Prostate gland (tissue), 2 donors: ENCODE data around the genes HES2 and ESPN.

- PRO-cap = no peak
- RAMPAGE, long total RNA, 2 experiments = no peak in any of the 2 experiments
Observed at GRCh38 chr1:6185020-6186031, 5.2 kb upstream of the CHD5 start.

DNA sequence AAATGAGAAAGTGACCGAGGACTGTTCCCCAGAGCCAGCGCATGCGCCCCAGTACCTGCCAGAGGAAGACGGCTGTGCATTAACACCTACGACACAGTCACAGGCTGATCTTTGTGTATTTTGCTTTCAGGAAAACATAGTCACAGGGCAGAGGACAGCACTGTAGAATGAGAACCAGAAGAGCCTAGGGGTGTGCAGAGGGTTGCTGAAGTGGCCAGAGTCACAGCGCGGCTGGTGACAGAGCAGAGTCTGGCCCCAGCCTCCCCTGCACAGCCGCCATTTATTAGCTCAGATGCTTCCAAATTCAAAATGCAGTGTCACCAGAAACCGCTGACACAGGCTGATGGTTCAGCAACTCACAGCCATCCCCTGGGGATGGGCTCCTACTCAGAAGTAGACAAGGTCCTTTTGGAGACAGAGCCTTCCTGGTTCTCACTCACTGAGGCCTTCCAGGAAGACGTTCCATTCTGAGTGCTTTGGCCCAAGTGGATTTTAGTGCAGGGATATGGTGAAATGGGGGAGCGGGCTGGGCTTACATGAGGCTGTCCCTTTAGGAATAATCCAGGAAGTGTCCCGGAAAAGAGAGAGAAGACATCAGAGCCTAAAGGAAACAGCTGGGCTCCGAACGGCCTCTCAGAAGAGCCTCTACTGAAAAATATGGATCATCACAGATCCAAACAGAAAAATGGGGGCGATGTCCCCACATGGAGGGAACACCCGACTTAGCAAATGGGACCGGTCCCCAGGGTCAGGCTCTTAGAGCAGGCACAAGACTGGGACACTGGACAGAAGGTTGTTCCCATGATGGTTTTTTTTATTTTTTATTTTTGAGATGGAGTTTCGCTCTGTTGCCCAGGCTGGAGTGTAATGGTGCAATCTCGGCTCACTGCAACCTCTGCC is 13.0 kb downstream of the RNF207 start:
- PRO-cap = no peak
- RAMPAGE, long total RNA, 2 experiments = no peak in any of the 2 experiments

GRCh38 chr1:6258538-6259127 is 2.3 kb downstream of the GPR153 start:
- PRO-cap = no peak
- RAMPAGE, long total RNA, 2 experiments = no peak in any of the 2 experiments

DNA sequence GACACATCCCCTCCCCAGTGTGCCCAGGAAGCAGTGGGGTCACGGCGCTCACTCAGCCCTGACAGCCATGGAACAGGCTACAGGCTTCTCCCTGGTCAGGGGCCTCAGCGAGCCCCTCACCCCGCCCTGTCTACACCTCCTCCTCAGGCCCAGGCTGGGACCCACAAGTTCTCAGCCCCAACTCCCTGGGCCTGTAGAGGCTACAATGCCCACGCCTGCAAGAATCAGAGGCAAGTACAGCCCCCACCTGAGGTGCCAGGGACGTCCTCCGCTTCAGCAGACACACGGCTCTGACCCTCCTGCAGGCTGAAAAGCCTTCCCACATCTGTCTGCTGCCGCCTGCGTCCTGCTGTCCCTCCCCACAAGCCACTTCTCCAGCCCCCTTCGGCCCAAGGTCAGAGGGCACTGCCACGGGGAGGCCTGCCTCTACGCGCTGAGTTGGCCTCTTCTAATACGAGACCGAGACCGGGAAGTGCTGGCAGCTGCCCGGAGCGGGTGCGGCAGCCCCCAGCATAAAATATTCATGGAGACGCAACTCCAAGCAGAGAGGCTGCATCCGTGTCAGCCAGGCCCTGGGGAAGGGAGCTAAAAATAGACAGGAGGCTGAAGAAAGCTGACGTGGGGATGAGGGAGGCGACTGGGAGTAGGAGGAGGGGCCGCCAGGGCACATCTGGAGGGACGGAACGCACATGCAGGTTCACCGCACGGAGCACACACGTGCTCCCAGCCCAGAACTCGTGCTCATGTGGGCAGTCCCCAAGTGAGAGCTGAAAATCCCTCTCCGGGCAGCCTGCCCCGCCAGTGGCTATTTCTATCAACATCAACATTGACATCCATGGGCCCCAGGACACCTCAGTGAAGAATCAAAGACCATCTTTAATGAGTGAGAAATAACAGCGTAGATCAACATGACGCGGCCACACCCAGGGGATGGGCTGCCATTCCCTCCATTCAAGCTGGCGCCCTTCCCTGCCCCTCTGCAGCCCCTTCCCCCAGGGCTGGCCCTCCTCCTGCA is 15.4 kb upstream of the GPR153 start:
- PRO-cap = unidirectional peak, minus-strand start at position 574 of the sequence
- RAMPAGE, long total RNA, 2 experiments = no peak in any of the 2 experiments

DNA sequence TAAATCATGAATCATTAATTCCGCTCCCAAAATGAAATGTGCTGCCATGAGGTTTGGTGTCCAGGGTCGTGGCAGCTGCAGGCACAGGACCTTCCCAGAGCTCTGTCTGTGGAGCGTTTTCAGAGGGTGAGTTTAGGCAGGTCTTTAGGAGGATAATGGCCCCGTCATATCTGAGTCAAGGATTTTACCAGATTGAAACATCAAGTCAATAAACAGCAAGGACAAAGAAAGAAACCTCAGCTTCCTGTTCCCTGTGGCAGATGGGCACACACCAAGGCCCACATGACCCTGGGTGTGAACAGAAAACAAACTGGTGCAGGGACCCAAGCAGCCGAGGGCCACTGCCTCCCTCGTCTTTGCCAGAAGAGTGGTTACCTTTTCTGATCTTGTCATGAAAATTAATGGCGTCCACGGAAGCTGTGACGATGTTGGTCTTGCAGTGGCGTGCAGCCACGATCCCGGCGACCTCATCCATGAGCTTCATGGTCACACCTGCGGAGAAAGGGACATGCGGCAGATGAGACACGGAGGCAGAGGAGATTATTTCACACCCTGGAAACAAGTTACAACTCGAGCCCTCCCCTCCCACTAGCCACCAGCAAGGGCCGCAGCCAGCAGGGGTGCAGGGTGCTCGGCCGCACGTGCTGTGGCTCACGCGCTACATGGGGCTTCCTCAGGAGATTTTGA is 33.7 kb upstream of the GPR153 start:
- PRO-cap = no peak
- RAMPAGE, long total RNA, 2 experiments = start-site peak on the minus strand in 2 of 2 experiments, centred at positions 402 to 567 of the sequence, 5 reads per replicate

GRCh38 chr1:6419522-6420591 is at the start of gene HES2:
Gene HES2, minus strand, starts transcription at chr1:6419919.
- PRO-cap = unidirectional peak, minus-strand start at chr1:6419919; bidirectional peak, plus-strand start at chr1:6419926, minus-strand start at chr1:6419919
- RAMPAGE, long total RNA, 2 experiments = start-site peak on the minus strand in 2 of 2 experiments, at chr1:6419915-6419921 at its widest, 12 to 17 reads per replicate

- PRO-cap = unidirectional peak, plus-strand start at chr1:6424776
- RAMPAGE, long total RNA, 2 experiments = no peak in any of the 2 experiments
Observed at GRCh38 chr1:6424115-6424855, at the start of gene ESPN. Gene ESPN, plus strand, starts transcription at chr1:6424776.

GRCh38 chr1:6481912-6482818 is 9.3 kb downstream of the PLEKHG5 start:
- PRO-cap = no peak
- RAMPAGE, long total RNA, 2 experiments = no peak in any of the 2 experiments

- PRO-cap = no peak
- RAMPAGE, long total RNA, 2 experiments = no peak in any of the 2 experiments
Observed at GRCh38 chr1:6496202-6496791, 4.8 kb upstream of the PLEKHG5 start.

DNA sequence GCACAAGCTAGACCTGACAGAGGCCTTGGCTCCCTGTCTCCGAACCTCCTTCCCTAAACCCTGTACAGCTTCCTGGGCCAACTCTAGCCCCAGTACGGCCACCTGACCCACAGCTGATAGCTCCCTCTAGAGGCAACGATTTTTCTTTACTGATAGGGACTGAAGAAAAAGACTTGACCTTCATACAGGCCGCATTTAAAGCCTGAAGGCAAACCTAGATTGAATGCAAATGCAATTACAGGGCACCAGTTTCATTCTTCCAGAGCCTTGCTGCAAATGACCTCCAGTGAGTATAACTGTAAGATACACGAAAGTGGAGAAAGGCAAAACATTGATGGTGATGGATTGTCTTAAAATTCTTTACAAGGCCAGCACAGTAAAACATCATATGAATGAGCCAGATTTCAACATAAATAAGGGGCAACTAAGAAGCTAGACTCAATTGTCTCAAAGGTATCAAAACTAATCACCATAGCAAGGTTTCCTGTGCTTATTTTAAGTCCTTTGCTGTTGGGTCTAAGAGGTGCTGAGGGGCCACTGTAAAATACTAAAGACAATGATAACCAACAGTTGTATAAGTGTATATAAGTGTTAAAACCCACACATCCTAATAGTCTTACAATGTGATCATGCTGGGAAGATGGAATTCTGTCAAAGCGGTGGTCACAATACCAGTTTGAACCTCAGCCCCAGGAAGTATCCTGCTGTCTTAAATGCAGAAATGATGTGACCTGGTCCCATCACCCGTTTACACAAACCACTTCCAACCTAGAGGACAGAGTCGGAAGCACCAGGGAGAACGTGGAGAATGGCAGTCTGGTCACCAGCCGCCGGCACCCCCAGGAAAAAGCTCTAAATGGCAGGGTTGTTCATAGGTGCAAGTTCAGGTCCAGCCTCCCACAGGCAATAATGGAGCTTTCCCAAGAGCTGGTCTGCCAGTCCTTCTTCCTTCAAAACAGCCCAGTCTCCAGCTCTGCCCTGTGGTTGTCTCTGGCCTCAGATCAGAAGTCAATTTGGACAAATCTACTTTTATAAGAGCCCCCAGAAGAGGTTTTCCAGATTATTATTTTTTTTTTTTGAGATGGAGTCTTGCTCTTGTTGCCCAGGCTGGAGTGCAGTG is 30.3 kb downstream of the NOL9 start:
- PRO-cap = no peak
- RAMPAGE, long total RNA, 2 experiments = no peak in any of the 2 experiments

DNA sequence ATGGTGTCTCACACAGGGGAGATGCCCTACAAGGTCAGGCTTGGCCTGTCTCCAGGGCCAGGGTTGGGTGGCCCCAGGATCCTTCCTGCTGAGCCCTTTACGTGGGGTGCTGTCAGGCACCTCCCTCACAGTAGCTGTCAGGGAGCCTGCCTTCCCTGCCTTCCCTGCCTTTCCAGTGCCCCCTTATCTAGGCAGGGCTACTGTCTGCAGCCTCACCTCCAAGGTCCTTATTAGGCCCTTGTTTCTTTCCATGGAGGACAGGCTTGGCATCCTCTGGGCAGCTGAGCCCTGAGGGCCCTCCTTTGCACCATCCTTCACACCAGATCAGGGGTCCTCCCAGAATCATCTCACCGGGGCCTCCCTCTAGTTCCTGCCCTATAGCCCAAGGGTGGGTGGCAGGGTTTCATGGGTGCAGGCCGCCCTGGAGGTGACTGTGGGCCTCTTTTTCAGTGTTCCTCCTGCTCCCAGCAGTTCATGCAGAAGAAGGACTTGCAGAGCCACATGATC is 7.0 kb downstream of the ZBTB48 start:
- PRO-cap = no peak
- RAMPAGE, long total RNA, 2 experiments = no peak in any of the 2 experiments

DNA sequence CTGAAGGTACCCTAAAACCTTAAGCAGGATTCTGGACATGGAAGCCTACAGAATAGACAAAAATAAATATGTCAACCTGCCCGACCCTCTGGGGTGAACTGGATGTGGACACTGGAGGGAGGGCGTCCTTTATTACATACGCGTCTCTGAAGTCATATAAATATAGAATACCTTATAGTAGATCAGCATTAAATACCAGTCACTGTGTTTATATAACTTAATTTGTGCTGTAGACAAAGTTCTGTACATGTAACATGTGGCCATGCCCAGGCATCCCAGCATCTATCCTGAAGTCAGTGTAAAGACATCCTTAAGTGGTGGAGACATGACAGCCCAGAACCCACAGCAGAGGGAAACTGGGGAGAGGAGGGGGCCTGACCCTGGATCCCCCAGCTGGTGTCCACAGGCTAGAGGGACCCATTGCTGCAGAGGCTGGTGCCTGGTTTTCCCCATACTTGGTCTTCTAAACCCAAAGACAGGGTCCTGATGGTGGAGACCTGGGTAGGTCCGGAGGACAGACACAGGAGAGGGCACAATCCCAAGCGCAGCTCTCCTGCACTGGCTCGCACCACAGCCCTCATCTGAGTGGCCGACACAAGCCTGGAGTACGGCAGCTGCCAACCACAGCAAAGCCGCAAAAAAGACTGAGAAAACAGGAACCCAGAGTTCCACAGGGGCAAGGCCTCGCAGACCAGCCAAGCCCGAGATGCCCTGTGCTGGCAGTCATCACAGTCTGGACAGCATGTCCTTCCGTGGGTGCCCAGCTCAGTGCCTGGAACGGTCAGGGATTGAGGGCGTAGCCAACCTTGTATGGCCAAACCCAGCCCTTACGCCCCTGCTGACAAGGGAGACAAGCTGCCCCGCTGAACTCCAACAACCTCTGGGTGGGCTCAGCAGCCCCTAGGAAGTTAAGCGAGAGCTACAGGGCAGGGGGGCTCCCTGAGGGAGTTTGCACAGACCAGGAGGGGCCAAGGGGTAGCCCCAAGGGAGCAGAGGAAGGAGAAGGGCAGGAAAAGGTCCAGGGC is 11.3 kb downstream of the ZBTB48 start:
- PRO-cap = no peak
- RAMPAGE, long total RNA, 2 experiments = start-site peak on the minus strand in 1 of 2 experiments, centred at position 767 of the sequence, 17 reads per replicate

- PRO-cap = no peak
- RAMPAGE, long total RNA, 2 experiments = start-site peak on the minus strand in 1 of 2 experiments, at chr1:6593291-6593493 at its widest, 26 reads per replicate
Observed at GRCh38 chr1:6592729-6594003, 9.5 kb downstream of the KLHL21 start.

DNA sequence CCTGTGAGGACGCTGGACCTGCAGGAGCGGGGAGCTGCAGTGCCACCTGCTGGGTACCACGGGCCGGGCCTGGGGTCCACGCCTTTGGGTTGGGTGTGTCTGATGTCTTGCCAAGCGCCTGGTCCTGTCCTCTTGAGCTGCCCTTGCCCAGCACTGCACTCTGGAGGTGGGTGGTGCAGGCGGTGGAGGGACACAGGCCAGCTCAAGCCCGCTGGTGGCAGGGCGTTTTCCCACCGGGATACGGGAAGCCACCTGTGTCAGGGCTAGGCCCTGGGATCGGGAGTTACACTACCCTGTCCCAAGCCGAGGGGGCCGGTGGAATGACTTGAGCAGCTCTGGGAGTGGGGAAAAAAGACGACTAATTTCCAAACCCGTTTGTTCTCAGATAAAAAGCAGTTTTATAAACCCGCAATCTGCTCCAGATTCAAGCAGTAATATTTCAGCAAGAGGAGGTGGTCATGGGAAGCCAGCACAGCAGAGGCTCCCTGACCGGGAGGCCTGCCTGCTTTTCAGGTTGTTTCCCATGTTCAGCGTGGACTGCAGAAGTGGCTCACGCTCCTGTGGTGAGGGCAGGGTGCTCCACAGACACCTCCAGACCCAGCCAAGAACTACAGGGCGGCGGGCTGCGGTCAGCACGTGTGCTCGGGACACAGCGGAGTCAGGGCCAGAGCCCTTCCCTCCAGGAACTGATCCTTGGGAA is 10.2 kb downstream of the THAP3 start:
- PRO-cap = no peak
- RAMPAGE, long total RNA, 2 experiments = no peak in any of the 2 experiments

GRCh38 chr1:6840149-6840889 is 55.1 kb downstream of the CAMTA1 start:
- PRO-cap = no peak
- RAMPAGE, long total RNA, 2 experiments = no peak in any of the 2 experiments

GRCh38 chr1:7340335-7340731 is 430.8 kb upstream of the VAMP3 start:
- PRO-cap = no peak
- RAMPAGE, long total RNA, 2 experiments = no peak in any of the 2 experiments

DNA sequence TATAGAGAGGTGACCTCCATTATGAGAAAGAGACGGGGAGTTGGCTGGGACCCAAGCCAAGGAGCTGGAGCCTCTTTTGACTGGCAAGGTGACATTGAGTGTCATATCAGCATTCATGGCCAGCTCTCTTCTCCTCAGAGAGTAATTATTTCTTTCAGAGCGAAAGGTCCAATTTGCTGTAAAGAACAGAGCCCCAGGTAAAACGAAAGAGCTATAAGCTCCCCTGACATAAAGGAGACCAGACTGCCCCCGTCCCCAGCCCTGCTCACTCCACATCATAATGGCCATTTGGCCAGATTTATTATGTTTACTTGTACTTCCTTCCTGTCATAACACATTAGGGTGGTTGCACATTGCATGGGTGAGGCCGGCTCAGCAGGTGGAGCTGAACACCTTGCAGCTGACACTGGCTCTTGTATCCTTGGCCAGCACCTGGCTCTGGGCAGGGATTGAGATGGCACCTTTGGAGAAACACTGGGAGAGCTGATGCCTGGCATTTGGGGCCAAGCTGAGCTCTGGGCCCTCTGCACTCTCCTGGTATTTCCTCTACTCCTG is 403.9 kb upstream of the VAMP3 start:
- PRO-cap = no peak
- RAMPAGE, long total RNA, 2 experiments = no peak in any of the 2 experiments

DNA sequence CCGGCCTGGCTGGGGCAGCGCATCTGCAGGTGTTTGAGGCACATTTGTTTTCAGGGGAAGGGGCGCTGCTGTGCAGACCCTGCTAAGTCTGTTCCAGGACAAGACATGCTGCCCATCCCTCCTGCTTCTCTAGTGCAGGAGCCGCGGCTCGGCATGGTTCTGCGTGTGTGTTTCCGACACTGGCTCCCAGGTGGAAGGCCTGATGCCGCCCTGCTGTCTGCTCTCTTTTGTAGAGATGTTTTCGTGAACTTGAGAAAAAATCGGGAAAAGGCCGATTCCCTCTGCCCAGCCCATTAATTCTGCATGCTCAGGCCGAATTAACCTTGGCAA is 316.1 kb upstream of the VAMP3 start:
- PRO-cap = no peak
- RAMPAGE, long total RNA, 2 experiments = no peak in any of the 2 experiments

DNA sequence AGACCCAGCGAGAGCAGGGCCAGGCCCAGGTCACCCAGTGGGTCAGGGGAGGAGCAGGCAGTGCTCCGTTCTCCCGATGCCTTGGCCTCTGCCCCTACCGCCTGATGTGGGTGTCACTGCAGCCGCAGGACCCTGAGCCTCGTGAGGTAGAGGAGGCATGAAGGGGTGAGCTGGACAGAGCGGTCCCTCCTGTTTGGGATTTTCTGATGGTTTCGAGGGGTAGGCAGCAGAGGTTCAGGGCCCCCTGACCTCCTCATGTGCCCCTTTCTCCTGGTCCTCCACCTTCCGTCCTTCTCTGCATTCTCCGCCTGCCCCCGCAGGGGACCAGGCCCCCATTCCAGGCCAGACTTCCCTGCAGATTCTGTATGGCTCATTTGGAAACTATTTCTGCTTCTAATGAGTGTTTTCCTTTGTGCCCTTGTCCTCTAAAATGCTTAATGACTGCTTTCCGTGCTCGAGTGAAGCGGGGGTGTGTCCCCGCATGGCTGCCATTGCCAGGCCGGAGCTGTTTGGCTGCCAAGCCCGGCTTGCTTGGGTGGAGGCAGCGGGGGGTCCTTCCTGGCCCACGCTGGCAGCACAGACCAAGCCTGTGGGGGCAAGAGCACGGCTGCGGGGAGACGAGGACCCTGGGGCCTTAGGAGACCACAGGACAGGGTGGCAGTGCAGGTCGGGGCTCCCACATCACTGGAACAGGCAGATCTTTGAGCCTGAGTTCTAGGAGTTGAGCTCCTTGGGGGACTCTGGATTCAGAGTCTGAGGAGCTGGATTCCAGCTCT is 299.3 kb upstream of the VAMP3 start:
- PRO-cap = no peak
- RAMPAGE, long total RNA, 2 experiments = no peak in any of the 2 experiments

DNA sequence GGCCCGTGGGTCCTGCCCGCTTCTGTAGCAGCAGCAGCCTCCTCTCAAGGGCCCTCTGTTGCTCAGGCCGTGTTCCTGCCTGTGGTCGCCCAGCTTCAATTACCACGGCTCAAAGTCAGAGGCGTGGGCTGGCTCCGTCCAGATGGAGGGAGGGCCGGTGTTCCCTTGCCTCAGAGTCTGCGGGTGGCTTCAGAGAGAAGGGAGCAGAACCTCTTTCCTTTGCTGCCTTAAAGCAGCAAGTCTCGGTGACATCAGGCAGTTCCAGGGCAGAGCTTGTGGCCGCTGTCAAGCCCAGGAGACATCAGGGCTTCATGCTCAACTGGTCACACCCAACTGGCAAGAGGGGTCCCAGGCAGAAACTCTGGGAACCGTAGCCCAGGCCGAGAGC is 270.5 kb upstream of the VAMP3 start:
- PRO-cap = no peak
- RAMPAGE, long total RNA, 2 experiments = no peak in any of the 2 experiments